ENCODE results near the gene EZR.

DNA sequence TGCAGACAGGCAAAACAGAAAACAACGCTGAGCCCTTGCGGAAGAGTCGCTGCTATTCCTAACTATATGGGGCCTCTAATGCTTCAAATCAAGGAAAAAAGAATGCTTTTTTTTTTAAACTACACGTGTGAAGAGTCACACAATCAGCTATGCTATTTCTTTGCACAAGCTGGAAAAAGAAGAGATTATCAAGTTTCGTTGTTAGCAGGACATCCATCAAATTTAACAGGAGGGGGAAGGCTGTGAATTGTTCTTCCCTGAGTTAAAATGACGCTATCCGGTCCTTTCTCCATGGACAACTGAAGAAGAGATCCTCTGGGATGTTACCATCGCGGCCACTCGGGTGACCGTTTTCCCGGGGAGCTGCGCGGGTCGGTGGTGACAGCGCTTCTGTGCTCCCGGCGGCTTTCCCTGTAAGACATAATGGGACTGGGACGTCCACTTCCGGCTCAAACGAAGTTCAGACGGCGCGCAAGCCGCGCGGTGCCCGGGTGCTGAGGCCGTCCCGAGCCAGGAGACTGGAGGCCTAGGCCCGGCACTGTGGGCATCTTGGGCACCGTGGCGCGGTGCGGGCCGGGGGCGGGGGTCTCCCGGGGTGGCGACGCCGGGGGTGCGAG, 63.3 kb downstream of the GTF2H5 start:
- RRBS: 1% methylated on average over 30 of the region's 42 CpGs

- RRBS: no CpG with 5 or more reads among the region's 10 CpGs
Observed at GRCh38 chr6:158377760-158378758, 65.8 kb downstream of the TULP4 start.

DNA sequence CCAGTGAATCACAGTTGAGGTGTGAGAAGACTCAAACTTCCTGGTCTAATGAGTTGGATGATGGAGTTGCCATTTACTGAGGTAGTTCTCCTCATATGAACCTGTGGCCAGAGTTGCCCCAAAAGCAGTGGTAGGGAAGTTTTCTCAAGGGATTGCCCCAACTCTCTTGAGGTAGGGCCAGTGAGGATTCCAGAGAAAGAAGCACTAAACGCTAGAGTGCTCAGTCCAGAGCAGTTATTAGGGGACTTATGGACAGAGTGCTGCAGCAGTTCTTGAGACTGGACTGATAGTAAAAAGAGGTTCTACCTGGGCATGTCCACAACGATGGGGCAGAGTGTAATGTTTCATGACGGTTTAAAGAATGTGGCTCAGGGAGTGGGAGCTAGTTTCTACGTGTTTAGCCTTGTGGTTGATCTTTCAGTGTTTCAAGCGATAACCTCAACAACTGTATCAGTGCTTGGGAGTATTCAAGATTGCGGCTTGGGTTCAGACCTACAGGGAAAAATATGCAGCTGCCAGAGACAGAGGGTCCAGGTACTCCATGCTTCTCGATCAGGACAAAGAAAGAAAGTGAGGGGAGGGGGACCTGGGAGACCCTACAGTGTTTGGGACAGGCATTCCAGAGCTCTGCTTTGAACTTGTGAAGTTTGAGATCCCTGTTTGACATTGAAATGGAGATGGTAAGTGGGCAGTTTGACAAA, 67.1 kb downstream of the TULP4 start:
- RRBS: no CpG with 5 or more reads among the region's 7 CpGs

DNA sequence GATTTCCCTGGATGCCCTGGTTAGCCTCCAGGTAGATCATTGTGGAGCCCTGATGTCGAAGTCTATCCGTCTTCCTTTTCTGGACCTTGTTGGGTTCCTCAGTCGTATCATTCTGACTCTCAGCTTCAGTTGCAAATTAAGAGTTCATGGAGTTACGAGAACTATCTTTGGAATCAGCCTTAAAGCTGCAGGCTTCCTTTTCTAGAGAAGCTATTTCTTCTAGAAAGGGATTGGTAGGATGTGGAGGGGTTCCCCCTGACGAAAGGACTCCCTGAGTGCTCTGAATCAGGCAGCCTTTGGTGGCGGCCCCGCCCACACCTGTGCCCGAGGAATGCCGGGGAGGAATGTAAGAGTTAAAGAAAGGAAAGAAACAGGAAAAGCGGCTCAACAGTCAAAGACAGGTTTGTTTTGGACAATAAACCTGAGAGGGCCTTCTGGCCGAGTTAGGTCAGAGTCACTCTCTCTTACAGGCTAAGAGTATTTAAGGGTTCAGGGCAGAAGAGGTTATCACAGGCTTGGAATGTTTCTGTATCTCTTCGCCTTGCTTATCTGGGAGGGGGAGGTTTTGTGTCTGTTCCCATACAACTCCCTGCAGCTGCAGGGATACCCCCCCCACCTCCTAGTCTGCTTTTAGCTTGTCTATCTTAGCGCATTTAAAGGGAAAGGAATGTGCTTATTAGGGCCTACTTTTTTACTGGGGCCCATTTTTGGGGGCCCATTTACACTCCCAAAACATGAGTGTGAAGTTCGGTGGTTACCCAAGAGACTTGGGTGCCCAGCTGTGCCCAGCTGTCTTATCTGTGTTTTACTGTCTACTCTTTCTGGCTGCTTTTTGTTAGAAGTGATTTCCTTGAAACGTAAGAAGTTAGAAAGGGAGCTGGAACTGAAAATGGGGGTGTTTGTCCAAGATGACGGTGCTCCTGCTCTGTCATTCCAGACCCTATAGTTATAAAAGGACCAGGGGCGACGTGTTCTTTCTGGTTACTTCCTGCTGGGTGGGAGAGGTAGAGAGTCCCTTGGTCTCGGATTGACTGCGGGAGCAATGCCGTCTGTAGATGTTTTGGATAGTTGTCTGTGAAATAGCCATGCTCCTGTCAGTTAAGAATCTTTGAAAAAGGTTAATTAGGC, 32.8 kb downstream of the DYNLT1 start:
- RRBS: no CpG with 5 or more reads among the region's 21 CpGs

DNA sequence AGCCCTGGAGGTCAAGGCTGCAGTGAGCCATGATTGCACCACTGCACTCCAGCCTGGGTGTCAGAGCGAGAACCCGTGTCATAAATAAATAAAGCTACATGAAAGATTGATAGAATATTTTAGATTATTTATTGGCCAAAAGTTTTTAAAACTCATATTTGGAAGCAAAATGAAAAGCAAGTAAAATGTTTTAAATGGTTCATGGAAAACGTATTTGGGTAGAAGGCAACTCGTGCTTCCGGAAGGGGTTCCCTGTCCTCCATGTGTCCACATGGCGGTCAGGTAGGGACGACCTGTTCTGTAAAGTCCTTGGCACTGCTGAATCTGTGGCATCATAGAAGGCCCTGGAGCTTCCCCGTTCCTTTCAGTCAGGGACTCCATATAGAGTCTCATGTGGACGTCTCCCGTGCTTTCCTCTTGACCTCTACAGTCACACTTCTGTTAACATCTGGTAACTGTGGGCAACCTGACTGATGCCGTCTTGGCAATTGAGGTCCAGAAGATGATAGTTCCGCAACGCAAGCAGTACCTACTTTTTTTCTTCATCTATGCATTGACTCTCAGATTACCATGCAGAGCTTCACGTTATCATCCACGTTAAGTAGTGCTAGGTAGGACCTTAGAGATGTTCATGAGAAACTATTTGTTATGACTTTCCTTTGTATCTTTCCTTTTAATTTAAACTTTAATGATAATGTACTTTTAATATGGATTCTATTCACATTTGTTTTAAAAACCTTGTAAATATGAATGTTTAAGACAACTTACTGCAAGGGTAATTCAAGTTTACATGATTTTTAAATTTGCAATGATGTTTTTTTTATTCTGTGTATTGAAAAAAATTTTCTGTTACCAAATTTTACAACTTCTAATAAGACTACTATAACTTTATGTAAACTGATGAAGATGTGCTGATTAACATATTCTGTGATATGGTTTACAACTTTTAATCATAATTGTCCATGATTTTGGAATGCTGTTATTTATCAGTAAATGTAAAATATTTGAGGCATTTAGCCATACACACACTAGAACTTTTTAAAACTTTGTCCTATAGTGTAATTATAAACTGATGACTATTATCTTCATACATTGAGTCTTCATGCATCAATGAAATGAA, 11.2 kb downstream of the DYNLT1 start:
- RRBS: no CpG with 5 or more reads among the region's 15 CpGs

GRCh38 chr6:158640661-158640882, 4.0 kb downstream of the DYNLT1 start:
- RRBS: no CpG with 5 or more reads among the region's 1 CpG

DNA sequence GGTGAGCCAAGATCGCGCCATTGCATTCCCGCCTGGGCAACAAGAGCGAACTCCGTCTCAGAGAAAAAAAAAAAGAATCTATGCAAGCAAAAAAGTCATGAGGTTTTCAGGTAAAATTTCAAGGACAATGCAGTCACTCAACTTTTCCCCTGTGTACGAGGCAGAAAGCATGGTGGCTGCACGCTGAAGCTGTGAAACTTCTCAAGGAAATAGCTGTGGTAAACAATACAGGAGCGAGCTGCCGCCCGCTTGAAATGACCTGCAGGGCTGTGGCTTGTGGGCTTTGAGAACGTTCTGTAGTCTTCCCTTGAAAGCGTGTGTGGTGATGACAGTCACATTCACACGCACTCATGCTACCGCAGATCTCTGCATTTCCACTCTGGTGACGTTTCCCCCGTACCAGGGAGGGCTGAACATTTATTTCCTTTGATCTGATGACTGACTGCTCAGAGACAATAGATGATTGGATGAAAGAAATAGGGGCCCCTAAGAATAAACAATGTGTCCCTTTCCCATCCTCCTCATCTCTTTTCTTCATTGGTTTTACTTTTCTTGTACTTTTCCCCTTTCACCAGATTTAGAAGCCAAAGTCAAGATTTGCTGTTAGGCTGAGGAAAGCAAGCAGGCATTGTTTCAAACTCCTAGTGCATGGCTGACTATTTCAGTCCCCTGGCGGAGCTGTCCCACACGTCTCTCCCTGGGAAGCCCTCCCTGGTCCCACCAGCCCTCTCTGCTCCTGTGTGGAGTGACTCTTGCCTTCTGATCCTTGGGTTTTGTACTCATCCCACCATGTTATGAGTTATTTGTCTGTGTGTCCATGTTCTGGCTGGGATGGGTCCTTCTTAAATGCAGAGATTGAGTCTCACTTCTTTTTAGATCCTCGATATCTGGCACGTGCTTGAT, 3.8 kb downstream of the SYTL3 start:
- RRBS: no CpG with 5 or more reads among the region's 20 CpGs

DNA sequence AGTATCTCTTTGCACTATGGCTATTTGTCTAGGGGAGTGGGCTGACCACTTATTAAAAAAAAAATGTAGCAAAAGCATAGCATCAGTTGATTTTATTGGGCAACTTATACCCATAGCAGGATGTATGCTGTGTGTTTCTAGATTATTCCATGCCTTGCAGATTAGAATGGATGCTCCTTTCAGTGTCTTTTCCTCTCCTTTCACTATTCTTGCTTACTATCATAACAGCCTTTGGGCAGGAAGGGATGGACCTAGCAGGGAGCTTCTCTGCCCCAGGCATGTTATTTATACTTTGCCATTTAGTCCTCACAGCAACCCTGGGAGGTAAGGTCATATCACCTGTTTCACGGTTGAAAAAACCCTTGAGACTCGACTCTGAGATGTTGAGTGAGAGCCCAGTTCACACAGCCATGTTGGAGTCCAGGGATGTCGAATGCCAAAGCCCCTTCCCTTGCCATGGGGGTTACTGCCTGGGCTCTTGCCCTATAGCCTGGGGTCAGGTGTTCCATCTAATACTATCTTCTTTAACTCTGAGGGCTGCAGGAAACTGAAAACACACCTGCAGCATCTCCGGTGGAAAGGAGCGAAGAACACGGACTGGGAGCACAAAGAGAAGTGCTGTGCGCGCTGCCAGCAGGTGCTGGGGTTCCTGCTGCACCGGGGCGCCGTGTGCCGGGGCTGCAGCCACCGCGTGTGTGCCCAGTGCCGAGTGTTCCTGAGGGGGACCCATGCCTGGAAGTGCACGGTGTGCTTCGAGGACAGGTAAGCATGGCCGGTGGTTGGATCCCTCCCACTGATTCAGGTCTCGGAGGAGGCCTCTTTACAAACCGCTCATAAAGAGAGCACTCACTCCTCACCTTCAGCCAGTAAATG, 15.2 kb downstream of the SYTL3 start:
- RRBS: 93% methylated on average over 12 of the region's 20 CpGs

DNA sequence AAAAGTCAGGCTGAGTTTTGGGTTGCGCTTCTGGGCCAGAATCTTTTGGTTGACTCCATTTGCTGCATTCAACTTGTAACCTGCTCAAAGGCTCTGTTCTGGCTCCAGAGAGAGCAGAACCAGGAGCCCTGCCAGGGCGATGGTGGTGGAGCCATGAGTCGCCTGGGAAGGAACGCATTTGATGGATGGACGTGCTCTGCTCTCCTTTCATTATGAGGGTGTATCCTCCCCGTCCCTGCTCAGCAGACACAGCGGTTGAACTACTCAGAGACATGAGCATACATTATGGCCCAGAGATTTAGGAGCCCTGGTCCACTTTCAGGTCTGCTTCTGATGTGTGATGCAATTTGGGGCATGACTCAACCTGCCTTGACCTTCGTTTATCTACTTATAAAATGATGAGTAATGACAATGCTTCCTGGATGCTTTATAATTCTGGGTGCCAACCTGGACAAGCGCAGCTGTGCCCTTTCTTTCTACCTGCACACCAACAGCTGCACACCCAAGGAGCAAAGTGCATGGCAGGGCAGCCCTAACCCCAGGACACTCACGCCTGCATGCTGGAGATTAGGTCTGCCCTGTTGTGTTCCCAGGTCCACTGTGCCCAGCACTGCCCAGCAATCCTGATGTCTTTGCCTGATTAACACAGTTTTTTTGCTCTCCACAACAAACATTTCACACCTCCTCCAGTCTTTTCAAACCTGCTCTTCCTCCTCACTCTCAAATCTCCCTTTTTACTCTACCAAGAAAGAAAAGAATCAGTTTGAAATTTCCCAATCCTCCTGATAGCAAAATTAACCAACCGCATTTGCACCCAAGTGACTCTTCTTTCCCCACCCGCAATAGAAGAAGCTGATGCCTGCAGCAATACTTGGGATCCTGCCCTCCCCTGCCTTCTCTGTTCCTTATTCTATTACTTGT, 81.3 kb downstream of the EZR start:
- RRBS: no CpG with 5 or more reads among the region's 12 CpGs

- RRBS: no CpG with 5 or more reads among the region's 18 CpGs
Observed at GRCh38 chr6:158761607-158762562, 57.3 kb downstream of the EZR start.

DNA sequence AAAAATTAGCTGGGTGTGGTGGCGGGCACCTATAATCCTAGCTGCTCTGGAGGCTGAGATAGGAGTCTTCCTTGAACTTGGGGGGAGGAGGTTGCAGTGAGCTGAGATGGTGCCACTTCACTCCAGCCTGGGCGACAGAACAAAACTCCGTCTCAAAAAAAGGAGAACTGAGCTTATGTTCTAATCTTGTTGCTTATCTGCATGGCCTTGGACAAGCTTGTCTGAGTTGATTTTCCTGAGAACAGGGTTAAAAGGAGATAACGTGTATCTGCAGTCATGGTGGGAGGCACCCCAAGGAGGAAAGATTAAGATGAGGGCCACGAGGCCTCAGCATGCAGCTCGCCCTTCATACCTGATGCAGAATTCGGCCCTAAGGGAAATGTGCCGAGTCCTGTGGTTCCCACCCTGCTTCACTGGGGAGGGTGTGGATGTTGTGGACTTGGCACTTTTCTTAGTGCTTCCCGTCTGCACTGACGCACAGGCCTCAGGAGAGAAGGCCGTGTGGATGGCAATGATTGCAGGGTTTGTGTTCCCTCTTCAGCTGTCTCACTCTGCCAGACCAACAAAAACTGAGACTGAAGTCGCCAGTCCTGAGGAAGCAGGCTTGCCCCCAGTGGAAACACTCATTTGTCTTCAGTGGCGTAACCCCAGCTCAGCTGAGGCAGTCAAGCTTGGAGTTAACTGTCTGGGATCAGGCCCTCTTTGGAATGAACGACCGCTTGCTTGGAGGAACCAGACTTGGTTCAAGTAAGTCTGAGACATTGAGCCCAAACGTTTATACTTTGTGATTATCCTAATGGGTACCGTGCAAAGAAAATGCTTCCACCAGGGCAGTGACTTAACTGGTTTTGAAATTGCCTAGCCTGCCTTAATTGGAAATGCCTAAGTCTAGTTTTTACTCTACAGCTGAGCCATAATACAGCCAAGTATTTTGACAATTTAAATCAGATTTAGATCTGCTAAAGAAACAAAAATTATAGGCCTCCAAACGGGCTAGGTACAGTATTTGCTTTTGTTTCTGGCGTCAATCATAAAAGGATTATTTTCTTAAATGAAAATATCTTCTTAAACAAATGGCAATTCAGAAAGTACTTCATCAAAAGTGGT, 56.1 kb downstream of the EZR start:
- RRBS: no CpG with 5 or more reads among the region's 19 CpGs

DNA sequence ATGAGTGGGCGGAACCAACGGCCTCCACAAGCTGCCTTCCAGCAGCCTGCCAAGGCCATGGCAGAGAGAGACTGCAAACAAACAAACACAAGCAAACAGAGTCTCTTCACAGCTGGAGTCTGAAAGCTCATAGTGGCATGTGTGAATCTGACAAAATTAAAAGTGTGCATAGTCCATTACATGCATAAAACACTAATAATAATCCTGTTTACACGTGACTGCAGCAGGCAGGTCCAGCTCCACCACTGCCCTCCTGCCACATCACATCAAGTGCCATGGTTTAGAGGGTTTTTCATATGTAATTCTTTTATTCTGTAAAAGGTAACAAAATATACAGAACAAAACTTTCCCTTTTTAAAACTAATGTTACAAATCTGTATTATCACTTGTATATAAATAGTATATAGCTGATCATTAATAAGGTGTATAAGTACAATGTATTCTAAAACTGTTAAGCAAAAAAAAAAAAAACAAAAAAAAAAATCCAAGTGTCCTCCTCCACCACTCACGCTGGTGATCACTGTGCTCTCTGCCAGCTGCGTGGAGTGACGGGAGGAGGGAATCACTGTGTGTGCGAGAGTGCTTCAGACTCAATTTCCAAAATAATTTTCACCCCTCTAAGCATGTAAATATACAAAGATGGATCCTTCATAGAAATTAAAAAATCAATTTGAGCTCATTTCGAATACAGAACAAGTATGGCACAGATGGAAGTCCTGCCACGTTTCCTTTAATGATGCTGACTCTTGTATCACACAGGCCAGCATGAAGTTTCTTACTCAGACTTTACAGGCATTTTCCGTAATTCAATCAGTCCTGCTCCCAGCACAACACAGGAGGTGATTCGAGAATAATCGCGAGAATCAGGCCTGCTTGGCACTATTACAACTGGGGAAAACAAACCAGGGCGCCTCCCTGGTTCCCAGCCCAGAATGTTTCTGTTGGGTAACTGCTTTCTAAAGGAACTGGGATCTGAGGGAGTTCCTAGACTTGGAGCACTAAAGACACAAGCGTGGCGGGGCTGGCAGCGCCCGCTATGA, 53.0 kb downstream of the EZR start:
- RRBS: no CpG with 5 or more reads among the region's 18 CpGs

DNA sequence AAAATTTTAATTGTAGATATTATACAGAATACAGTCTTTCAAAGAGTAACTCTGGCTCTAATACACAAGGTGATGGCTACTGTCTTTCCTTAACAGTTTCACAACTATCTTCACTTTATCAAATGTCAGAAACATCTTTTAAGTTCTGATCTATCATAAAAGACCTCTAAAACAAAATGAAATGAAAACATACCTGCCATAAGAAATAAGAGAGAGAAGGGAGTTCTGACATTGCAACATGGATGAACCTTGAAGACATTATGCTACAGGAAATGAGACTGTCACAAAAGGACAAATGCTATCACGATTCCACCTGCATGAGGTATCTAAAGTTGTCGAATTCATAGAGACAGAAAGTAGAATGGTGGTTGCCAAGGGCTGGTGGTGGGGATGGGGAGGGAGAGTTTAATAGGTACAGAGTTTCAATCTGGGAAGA, 3.4 kb downstream of the EZR start:
- RRBS: no CpG with 5 or more reads among the region's 2 CpGs

DNA sequence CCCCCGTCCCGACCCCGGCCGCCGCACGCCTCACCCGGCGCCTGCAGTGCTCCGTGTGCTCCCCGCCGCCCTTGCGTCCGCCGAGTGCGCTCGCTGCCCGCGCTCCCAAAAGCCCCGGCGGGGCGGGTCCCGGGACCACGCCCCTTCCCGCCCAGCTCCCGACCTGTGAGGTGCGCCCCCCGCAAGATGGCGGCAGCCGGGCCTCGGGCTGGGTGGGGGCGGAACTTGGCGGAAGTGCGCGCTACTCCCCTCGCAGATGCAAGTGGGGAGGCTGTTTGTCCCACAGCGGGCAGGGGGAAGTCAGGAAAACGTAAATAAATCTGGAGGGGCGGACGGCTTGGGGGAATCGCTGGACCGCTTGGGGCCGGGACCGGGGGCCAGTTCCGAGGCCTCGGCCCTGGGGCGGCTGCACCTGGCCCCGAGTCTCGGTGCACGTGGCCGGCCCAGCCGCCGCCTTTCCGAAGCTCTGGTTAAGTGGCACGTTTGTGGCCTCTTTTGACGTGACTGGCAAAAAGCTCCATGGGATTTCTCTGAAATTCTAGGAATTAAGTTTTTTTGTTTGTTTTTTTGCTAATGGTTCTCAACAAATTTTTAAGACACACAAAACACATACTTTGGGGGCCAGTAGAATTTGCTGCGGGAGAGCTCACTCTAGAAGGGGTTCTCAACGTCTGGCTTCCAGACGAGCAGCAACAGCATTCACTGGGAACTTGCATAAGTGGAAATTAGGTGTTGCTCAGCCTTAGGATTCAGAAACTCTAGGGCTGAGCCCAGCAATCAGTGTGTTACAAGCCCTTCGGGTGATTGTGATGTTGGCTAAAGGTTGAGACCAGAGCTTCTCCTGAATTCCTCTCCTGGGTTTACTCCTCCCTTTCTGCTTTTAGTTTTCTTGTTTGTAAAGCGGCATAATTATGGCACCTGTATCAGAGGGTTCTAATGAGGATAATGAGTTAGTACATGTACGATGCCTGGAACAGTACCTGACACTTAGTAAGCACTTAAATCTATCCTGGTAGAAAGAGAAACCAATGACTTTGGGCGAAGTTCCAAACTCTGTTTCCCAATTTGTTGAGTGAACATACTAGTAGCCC, at the start of gene EZR:
Gene EZR (minus strand): TSS at position 86 of the 1,091 bp plus-strand sequence.
- RRBS: 3% methylated on average over 22 of the region's 62 CpGs

GRCh38 chr6:158835486-158836210, 16.5 kb upstream of the EZR start:
- RRBS: no CpG with 5 or more reads among the region's 22 CpGs

DNA sequence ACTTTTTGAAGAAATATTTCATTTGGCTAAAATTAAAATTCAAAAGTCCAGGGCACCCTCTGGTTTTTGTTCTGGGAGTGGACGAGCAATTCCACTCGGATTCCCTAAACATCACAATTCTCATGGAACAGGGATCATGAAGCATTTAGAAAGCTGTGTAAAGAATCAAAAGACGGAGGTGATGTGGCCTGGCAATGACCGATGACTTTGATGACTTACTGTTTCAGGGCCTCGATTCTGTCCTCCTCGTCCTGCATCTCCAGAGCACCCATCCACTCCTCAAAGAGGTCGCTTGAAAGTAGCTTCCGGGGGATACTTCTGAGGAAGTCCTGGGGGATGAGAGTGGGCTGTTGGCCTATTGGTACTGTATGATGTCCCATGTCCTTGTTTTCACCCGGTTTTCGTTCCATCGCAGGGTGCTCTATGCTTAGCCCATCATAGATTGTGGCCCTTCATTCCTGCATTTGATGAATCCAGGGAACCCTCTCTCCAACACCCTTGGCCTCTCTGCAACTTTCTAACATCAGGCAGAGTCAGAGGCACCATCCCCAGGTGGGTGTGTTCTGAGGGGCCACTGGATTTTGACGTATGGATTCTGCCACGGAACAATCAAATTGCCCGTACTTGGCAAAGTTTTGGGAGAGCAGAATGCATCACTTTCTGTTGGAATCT, 4.2 kb downstream of the TAGAP start:
- RRBS: 45% methylated on average over 2 of the region's 14 CpGs

- RRBS: no CpG with 5 or more reads among the region's 12 CpGs
Observed at GRCh38 chr6:159064327-159064940, 19.6 kb upstream of the TAGAP start.

DNA sequence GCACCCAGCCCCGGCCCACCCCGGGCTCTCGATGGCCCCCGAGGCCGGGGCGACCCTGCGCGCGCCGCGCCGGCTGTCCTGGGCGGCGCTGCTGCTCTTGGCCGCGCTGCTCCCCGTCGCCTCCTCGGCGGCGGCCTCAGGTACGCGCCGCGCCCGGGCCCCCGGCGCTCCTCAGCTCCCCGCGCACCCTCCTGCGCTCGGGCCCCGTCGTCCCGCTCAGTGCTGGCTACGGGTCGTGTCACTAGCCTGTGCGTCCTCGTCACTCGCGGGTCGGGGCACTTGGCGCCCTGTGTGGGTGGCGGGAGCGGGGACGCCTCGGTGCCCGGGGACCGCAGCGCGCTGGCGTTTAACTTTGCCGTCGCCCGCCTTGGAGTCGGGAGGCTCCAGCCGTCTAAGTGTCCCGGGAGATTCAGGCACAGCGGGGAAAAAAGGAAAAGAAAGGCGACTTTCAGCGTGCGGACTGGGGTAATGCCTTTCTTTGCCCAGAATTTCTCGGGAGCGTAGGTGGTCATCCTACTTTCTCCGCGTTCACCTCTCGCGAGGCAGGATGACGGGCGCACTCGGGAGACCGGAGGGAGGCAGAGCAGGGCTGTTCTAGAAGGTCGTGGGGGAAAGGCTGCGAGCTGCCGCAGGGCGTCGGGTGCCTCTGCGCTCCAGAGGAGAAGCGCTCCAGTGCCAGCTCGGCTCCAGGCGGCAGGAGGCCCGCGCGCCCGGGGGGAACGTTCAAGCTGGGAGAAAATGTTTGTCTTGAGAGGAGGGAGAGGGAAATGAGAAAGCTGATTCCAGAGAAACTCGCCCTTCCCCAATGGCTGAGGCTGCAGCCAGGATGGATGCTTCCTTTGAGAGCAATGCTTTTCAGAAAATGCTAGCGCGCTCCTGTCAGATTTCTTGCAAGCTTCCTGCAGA, 619 bp downstream of the FNDC1 start:
- RRBS: 23% methylated on average over 23 of the region's 89 CpGs

DNA sequence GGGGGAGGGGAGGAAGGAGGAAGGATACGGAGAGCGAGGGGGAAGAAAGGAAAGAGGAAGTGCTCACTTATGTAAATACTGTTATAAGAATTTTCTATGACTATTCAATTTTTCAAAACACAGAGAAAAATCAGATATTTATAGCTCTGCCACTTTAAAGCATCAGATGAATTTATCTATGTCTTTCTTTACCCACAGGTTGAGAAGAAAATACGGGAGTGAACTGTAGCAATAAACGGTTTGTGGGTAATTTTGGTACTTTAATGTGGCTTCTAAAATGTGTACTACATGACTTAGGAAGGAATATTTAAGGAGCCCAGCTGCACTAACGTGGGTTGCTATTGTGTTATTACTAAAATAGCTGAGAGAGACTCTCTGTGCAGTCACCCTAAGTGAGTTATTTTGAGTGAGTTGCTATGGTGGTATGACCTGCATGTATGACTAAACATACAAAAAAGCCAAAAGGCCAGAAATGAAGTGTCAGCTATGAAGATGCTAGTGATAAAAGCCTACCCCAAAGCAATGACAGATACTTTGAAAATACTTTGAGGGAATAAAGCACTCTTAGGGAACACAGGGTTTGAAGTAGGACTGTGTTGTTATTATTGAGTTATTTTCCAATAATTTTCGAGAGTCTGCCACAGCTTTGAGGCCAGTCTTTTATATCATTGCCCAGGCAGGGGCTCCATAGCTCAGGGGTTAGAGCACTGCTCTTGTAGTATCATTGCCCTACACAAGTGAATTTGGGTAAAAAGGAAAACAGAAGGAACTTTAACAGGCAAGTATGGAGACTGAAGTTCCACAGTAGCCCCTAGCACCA, 225.3 kb downstream of the SOD2 start:
- RRBS: no CpG with 5 or more reads among the region's 6 CpGs

GRCh38 chr6:159490687-159490995, 202.4 kb downstream of the SOD2 start:
- RRBS: no CpG with 5 or more reads among the region's 3 CpGs

Measured in PFSK-1 (cell line).